Glomerular endothelial cell (primary cell): ENCODE measurements around the genes CPLANE2 and IFFO2.

GRCh38 chr1:16217934-16218608 lies 5.6 kb upstream of the ARHGEF19 start:
- RAMPAGE, long total RNA, result no peak

- RAMPAGE, long total RNA, result no peak
Measured at GRCh38 chr1:16235945-16236443, 989 bp downstream of the CPLANE2 start.

- RAMPAGE, long total RNA, result no peak
Measured at GRCh38 chr1:16236444-16237531, at the start of gene CPLANE2. Gene CPLANE2, minus strand, starts transcription at chr1:16237183.

- RAMPAGE, long total RNA, result no peak
Measured at GRCh38 chr1:16289426-16290149, 52.6 kb upstream of the CPLANE2 start.

- RAMPAGE, long total RNA, result no peak
Measured at GRCh38 chr1:16371748-16372274, 4.8 kb downstream of the SZRD1 start.

DNA sequence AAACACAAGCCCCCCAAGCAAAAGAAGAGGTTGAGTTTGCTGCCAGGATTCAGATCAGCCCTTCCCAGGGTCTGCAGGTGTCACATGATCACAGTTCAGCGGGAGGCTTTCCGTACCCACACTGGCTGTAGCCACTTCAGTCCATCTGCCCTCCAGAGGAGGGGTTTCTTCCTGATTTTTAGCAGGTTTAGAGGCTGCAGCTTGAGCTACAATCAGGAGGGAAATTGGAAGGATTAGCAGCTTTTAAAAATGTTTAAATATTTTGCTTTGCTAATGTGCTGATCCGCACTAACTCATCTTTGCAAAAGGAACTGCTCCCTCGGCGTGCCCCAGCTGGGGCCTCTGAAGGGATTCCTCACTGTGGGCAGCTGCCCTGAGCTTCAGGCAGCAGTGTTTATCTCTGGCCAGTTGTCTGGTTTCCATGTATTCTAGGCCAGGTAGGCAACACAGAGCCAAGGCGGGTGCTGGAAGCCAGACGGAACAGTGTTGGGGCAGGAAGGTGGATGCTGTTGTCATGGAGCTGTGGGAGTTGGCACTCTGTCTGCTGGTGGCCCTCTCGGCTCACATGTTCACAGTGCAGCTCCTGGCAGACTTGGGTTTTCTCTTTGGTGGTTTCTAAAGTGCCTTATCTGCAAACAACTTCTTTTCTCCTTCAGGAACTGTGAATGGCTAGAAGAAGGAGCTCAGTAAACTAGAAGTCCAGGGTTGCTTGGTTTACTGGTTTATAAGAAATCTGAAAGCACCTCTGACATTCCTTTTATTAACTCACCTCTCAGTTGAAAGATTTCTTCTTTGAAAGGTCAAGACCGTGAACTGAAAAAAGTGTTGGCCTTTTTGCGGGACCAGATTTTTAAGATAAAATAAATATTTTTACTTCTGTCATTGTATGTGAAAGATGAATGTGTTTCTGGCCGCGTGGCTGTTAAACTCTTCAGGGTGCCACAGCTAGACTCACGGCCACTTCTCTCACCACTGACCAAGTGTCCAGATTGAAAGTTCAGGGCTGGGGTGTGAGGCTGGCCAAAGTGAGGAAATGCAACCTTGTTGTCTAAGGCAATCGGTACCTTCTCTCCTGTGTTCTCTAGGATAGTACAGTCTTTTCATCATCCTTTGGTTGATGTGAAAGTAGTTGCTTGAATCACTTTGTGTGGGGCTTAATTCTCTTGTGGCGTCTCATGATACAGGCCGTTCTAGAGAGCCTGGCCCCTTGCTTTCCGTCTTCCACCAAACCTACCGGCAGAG lies 19.1 kb downstream of the NECAP2 start:
- RAMPAGE, long total RNA, result no peak

- RAMPAGE, long total RNA, result no peak
Measured at GRCh38 chr1:16740050-16740913, 181.4 kb upstream of the CROCC start.

GRCh38 chr1:16896473-16897106 lies 25.1 kb upstream of the CROCC start:
- RAMPAGE, long total RNA, result no peak

- RAMPAGE, long total RNA, result no peak
Measured at GRCh38 chr1:17141816-17142256, 22.6 kb upstream of the PADI2 start.

GRCh38 chr1:17156040-17156566 lies 36.9 kb upstream of the PADI2 start:
- RAMPAGE, long total RNA, result no peak

DNA sequence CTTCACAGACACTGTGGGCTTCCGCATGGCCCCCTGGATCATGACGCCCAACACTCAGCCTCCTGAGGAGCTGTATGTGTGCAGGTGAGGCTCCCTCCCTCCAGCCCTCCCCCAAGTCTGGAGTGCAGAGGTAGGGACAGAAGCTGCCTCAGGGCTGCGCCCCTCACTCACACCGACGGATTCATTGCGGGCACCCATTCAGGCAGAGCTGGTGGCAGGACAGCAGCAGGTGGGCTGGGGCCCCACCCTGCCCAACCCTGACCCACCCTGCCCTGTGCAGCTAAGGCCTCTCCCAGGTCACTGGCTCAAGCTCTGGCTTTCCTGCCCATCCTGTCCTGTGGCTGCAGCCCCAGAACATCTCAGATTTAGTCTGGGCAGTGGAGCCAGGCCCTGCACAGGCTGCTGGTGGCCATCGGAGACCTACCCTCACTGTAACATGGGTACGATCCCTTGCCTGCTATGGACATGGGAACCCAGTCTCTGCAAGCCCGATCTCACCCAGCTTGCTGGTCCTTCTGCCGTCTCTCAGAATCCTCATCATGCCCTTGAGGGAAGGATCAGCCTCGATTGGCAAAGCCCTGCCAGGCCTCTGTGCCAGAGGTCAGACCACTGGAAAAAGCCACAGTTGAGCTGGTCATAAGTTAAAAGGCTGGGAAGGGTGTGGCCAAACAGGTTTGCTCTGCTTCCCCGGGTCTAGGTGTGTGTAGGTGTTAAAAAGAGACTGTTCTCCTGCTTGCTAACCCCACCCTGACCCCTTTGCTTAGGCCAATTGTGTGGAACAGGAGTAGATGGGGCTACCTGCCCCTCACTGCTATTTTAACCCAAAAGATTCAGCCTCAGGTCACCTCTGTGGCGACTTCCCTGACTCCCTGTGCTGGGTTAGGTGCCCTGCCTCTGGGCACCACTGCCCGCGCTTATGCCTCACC lies 19.7 kb upstream of the PADI3 start:
- RAMPAGE, long total RNA, result no peak

- RAMPAGE, long total RNA, result no peak
Measured at GRCh38 chr1:17516563-17517269, 22.8 kb upstream of the ARHGEF10L start.

DNA sequence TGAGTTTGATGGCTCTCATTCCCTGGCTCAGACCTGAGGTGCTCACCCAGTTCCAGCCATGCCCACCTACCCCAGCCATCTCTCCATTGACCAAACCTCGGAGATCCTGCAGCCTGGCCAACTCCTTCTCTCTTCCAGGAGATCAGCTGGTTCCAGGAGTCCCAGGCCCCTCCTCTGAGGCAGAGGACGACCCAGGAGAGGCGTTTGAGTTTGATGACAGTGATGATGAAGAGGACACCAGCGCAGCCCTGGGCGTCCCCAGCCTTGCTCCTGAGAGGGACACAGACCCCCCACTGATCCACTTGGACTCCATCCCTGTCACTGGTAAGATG lies 47.8 kb downstream of the ARHGEF10L start:
- RAMPAGE, long total RNA, result no peak

DNA sequence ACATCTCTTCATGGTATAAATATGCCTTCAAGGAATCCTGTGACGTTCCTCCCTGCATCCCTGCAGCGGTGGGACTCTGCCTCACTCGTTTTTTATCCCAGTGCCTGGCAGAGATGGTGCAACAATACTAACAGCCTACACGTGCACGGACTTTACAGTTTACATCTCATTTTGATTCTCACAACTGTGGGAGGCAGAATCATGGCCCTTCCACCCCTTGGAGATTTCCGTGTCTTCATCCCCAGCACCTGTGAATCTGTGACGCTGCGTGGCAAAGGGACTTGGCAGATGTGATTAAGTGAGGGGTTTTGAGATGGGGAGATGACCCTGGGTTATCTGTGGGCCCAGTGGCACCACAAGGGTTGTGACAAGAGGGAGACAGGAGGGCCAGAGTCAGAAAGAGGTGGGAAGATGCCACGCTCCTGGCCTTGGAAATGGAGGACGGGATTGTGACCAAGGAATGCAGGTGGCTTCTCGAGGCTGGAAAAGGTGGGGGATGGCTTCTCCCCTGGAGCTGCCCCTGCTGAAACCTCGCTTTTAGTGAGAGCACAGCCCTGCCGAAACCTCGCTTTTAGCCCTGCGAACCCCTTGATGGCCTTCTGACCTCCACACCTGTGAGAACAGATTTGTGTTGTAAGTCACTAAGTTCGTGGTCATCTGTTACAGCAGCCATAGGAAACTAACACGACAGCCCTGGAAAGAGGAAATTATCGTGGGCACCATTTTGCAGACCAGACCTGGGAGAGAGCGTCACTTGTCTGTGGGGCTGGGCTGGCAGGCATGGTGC lies 53.8 kb downstream of the ARHGEF10L start:
- RAMPAGE, long total RNA, result no peak

DNA sequence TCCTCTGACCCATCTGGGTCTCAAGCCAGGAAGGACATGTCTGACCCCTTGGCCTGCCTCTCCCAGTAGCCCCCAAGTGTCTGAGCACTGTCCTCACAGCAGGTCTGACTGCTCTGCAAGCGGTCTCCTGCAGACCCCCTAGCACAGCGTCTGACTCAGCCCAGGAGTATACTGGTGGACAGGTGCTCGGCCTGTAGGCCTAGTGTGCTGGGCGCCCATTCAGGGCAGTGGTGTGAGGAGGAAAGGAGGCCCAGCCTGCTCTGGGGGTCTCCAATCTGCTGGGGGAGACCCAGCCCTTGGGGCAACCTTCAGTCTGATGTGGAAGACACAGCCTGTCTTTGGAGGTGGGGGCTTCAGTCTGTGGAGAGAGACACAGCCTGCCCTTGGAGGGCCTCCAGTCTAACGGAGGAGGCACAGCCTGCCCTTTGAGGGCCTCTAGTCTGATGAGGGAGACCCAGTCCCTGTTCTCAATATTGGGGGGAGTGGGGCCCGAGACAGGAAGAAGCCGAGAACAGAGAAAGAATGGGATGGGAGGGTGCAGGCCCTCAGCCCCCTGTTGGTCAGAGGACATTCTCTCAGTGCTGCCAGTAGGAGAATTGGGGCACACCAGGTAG lies 88.1 kb upstream of the ACTL8 start:
- RAMPAGE, long total RNA, result no peak

DNA sequence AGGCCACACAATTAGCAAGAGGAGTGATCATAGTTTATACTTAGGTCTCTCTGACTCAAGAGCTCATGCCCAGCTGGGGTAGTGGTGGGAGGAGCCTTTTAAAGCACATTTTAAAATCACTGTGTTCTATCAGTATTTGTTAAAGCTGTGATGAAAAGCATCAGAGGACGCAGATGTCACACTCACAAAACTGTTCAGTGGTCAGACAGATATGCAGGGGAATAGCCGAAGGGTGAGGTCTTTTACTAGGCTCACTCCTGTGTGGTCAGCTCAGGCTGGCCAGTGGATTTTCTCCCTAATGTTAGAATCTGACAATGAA lies 80.0 kb upstream of the IGSF21 start:
- RAMPAGE, long total RNA, result no peak

- RAMPAGE, long total RNA, result no peak
Measured at GRCh38 chr1:18481418-18481764, 661 bp downstream of the KLHDC7A start.

DNA sequence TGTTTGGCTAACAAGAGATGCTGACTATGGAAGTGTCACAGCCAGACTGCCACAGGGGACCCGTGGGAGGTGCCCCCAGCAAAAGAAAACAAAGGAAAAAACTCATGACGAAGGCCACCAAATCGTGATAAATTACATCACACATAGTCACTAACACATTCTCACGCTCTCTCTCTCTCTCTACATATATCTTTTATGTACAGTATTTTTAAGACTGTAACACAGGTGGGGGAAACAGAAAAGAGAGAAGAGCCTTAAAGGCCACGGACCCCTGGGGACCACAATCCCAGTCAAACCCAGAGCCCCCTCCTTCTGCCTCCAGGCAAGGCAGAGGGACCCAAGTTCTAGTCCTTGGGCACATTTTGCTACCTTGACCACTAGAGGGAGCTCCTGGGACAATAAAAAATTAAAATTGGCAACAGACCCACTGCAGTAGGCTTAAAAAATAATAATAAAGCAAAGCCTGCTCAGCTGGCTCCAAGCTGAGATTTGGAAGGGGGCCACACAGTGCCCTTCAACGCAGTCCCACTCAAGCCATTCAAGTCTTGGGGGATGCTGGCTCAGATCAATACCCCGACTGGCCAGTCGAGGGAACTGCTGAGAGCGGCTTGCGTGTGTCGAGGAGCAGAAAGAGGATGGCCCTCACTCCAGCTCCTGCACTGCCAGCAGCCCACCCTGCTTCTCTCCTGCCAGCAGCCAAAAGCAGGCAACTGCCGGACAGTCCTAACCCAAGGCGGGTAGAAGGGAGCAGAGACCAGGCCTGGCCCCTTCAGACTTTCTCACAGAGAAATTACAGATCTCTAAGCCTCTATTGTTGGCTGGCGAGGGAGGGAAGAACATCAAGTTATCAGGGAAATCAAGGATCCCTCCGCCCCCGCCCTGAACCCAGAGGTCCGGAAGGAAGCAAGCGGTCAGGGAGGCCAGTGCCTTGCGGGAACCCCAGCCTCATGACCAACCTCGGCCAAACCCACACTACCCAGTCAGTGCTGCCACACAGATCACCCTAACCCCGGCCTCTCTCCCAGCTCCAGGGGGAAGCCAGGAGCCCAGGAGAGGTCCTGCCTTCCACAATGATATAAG lies 4.7 kb upstream of the ALDH4A1 start:
- RAMPAGE, long total RNA, result no peak

- RAMPAGE, long total RNA, result no peak
Measured at GRCh38 chr1:18941214-18941826, 15.2 kb downstream of the IFFO2 start.

- RAMPAGE, long total RNA, result no peak
Measured at GRCh38 chr1:18956392-18956766, at the start of gene IFFO2. Gene IFFO2, minus strand, starts transcription at chr1:18956676.